Pericardium (tissue), 1 donor: ENCODE measurements around the genes TMEM121B, ATP6V1E1 and BID.

DNA sequence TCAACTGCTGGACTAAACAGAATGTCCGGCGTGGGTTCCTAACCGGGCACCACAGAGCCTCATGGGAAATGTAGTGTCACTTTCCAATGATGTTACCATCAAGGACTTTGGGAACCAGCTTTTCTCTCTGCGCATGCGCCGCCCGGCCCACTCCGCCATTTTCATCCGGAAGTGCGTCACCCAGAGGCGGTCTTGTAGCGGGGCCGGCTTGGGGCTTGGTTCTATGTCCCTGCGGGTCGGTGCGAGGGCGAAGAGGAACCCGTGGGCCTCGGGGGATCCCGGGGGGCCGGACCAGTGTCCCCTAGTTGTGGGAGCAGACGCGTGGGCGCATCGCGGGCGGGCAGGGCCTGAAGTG is 3430.3 kb upstream of the OR11H1 start:
- RRBS: no CpG with 5 or more reads among the region's 27 CpGs

- RRBS: no CpG with 5 or more reads among the region's 1 CpG
Measured at GRCh38 chr22:16581876-16582135, 10.8 kb downstream of the CCT8L2 start.

- RRBS: no CpG with 5 or more reads among the region's 4 CpGs
Measured at GRCh38 chr22:16599505-16600009, 6.9 kb upstream of the CCT8L2 start.

GRCh38 chr22:16609959-16610544 is 17.4 kb upstream of the CCT8L2 start:
- RRBS: 4% methylated on average over 5 of the region's 47 CpGs

DNA sequence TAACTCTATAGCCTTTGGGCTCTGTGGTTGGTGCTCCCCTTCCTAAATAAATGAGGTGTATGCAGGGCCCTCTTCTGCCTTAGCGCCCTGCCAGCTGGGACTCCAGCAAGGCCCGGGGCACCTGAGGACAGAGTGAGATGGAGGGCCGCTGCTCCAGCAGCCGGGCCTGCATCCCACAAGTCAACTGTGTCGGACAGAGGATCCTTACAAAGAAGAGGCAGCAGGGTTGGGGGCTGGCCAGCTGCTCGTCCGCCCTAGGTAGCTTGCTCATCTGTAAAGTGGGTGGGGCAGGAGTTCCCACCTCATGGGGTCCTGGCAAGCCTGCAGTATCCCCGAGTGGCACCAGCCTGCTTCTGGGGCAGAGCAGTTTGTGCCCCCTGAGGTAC is 7.6 kb downstream of the TMEM121B start:
- RRBS: 76% methylated on average over 3 of the region's 8 CpGs

GRCh38 chr22:17120714-17122080 is at the start of gene TMEM121B:
TSS of gene TMEM121B (minus strand) at chr22:17121360.
- RRBS: 3% methylated on average over 42 of the region's 137 CpGs

- RRBS: no CpG with 5 or more reads among the region's 33 CpGs
Measured at GRCh38 chr22:17159306-17159531, 142 bp upstream of the HDHD5 start.

DNA sequence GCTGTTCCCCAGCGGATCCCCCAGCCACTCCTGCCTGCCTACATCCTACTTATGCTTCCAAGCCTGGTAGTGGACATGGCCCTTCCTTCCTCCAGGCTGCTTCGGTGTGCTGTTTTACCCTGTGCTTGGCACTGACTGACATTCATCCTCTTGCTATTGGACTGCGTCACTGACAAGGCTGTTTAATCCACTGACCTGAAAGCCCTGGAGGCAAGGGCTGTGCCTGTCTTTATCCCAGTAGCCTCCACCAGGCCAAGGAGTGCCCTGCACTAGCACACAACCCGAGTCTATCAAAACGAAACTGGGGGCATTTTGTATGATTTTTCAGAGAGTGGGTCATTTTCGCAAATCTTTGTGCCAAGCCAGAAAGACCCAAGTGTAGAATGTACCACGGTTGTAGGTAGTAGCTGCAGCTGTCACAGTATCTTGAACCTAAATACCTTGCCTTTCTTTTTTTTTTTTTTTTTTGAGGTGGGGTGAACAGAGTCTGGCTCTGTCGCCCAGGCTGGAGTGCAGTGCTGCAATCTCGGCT is 64.8 kb upstream of the CECR2 start:
- RRBS: no CpG with 5 or more reads among the region's 9 CpGs

- RRBS: no CpG with 5 or more reads among the region's 5 CpGs
Measured at GRCh38 chr22:17472234-17472568, 91.1 kb upstream of the SLC25A18 start.

DNA sequence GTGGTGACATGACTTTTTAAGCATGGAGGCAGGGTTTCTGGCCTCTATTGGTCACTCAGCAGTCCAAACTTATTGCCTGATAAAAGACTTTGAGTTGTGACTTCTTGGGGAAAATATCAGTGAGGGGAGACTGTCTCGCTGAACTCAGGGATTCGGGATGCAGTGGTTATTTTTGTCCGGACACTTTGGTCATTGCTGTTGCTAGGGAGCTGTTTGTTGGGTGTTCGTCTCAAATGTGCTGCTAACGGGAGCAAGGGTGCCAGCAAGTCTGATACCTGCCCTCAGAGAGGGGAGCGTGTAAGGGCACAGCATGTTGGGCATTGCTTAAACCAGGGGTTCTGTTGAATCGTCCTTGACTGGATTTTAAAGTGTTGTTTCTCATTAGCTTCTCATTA is 49.3 kb upstream of the SLC25A18 start:
- RRBS: no CpG with 5 or more reads among the region's 7 CpGs

DNA sequence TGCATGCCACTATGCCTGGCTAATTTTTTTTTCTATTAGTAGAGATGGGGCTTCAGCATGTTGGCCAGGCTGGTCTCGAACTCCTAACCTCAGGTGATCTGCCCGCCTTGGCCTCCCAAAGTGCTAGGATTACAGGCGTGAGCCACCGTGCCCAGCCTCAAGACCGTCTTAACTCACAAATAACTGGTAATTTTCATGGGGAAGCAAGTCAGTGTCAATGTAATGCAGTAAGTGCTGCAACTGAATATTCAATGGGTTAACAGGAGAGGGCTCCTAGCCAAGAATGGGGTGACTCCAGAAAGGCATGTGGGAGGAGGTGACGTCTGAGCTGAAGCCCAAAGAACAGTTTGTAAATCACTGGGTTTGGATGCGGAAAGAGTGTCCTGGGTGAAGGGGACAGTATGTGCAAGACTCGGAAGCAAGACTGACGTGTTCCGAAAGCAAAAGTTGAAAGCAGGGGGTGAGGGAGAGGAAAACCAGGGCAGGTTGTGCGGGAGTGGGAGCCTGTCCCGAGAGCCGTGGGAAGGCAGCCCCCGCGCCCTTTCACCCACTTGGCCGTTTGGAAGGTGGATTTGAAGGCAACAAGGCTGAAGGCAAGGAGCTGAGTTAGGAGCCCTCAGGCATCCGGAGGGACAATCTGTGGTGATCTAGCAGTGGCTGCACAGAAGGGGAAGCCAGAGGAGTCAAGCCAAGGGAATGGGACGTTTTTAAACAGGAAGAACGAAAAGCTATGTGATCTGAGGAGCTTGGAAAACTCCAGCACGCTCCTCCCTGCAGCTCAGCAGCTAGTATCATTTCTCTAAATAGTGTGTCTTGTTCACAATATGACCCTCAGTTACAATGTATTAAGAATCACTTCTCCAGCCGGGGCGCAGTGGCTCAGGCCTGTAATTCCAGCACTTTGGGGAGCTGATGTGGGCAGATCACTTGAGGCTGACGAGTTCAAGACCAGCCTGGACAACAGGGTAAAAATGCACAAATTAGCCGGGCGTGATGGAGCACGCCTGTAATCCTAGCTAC is 7.6 kb downstream of the SLC25A18 start:
- RRBS: no CpG with 5 or more reads among the region's 26 CpGs

GRCh38 chr22:17579475-17580029 is 16.3 kb downstream of the SLC25A18 start:
- RRBS: no CpG with 5 or more reads among the region's 16 CpGs

DNA sequence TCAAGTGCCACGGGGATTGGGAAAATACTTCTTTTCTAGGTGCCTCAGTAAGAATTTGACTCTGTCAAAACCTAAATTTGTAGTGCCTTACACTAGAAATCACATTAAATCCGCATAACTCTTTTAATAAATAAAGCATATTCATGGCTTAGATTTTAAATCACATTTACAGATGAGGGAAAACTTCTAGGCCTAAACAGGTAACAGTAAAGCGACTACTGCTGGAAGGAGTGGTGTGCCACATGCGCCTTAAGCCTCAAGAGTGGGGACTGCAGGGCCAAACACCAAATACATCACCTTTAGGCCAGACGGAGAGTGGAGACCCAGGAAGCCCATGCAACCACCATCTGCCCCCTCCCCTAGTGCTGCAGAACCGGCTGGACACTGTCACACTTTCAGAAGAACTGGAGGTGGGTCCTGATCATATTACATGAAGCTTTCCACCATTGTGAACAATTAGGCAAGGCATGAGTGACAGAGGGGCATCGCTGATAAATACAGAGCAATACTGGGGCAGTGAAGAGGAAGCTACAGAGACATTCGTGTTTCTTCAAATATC is 28.8 kb downstream of the SLC25A18 start:
- RRBS: no CpG with 5 or more reads among the region's 8 CpGs

DNA sequence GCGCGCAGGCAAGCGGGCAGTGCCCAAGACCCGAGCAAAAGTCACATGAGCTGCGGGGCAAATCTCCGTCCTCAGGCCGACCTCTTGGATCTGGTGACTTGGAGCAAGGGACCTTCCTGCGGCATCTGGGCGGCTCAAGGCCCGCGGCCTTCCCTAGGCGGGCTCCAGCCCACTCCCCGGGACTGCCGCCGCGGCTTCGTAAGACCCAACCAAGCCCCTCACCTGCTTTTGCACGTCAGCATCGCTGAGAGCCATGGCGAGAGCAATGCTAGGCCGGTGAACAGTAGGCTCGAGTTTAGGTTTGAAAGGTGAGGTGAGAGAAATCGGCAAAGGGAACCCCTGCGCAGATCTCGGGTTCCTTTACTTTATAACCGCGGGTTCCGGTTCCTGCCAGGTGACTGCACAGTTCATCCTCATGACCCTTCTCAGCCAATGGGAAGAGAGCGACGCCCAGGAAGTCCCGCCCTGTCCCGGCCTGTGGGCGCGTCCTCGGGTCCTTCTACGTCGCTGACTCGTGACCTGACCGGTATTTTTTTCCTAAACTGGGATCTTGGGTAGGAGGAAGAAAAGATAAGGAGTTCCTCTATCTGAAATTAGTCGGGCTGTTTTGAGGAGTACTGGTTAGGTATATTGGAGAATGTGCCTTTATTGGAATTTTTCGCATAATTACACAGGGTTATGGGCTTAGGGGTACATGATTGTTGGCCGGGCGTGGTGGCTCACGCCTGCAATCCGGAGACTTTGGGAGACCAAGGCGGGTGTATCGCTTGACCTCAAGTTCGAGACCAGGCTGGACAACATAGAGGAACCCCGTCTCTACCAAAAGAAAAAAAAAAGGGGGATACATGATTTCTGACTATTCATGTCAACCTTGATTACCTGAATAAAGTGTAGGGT is at the start of gene ATP6V1E1:
ATP6V1E1 (minus strand) TSS at position 369 of the 897 bp plus-strand sequence.
- RRBS: 1% methylated on average over 24 of the region's 49 CpGs

DNA sequence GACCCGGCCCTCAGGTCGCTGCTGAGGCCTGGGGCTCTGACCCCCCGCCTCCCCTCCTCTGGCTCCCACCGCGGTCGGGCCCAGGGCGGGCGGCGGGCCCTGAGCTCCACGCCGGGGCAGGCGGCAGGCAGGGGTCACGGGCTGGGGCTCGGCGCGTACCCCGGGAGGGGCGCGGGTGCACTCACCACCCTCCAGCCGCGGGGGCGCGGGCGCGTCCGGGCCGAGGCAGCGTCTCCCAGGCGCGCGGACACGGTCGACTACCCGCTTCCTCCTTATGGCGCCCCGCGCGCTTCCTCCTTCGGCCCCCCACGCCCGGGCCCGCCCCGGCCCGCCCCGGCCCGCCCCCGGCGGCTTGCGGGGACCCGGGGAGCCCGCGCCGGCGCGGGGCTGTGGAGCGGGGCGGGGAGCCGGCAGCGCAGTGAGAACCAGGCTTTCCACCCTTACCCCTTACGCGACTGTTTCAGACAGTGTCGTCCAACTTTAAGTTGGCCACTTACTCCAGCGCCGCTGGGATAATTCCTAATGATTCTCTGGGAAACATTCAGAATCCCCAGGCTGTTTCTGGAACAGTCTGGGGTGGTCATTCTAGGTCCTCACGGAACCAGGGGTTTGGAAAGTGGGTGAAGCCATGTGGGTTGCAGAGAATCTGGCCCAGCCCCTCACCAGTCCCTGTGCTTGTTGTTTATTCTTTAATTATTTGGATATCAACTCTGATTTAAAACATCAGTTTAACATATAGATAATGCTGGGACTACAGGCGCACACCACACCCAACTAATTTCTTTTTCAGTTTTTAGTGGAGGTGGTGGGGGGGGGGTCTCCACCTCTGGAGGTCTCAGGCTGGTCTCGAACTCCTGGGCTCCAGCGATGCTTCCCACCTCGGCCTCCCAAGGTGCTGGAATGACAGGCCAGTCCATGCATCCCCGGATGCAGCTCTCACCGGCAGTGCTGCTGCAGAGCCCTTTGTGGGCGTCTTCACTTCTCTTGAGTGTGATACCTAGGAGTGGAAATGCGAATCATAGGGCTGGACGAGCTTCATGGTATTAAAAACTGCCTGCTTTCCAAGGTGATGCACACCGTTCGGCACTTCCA is at the start of gene BID:
BID (minus strand) TSS at position 274 of the 1,092 bp plus-strand sequence.
- RRBS: under 1% methylated on average over 32 of the region's 76 CpGs

GRCh38 chr22:17776108-17776322 is 1.7 kb upstream of the BID start:
- RRBS: no CpG with 5 or more reads among the region's 2 CpGs

DNA sequence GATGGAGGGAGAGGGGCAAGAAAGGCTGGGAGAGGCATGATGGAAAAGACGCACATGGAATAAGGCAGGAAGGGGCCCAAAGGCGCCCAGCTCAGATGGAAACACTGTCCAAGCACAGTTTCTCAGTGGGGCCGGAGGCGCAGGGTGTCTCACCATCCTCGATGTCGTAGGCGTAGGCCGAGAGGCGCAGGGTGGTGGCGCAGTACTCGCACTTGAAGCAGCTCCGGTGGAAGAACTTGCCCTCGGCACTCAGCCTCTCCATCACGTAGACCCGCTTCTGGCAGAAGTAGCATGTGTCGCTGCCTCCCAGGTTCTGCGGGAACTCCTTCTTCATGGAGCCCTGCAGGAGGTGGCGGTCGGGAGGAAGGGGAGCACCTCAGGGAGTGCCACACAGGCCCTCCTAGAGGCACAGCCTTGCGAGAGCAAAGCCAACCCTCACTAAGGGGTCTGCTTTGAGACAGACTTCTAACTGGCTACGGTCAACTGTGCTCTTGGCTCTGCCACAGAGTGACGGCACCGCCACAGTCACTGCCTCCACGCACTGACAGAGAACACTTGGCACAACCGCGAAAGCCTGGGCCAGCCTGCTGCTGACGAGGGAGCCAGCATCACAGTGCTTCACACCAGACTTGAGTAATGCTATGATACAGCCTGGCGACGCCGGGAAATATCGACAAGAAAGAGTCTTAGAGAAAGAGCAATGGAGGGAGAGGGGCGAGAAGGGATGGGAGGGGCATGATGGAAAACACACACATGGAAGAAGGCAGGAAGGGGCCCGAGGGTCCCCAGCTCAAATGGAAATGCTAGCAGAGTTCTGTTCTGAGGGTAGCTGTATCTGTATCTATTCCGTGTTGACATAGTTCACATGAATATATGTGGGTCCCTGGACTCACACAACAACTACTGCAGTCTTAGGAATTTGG is 97.7 kb upstream of the BID start:
- RRBS: 97% methylated on average over 7 of the region's 34 CpGs

- RRBS: no CpG with 5 or more reads among the region's 5 CpGs
Measured at GRCh38 chr22:17952277-17952601, 72.1 kb downstream of the MICAL3 start.

GRCh38 chr22:17966200-17966904 is 58.0 kb downstream of the MICAL3 start:
- RRBS: no CpG with 5 or more reads among the region's 5 CpGs

GRCh38 chr22:18049913-18050545 is 25.7 kb upstream of the MICAL3 start:
- RRBS: no CpG with 5 or more reads among the region's 11 CpGs